Hair follicle dermal papilla cell (primary cell): ENCODE measurements around a stretch of chr16.

DNA sequence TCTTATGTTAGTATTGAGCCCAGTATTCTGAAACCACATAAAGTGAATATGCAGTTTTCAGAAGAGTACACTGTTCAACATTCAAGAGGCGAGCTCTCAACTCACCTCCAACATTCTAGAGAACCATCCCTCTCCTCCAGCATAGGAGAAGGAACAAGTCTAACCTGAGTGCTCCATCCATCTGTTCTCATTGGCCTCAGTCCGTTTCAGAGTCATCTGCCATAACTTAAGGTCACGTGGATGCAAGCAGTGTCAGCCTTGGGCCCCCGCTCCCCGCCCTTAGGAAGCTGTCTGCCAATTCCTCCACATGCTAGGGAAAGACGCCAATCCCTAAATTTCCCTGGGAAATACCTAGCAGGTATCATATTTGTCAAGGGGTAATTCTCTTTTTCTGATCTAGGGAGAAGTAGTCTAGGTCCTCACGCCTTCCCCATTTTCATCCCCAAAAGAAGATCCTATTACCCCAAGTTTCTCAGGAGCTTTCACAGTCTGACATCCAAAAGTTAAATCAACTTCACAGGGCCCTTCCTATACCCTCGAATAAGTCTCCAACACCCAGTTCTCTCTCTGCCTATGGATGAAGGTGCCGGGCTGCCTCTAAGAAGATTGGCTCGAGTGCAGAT, 21.5 kb downstream of the MARVELD3 start:
- CAGE, long polyA plus RNA: no peak

DNA sequence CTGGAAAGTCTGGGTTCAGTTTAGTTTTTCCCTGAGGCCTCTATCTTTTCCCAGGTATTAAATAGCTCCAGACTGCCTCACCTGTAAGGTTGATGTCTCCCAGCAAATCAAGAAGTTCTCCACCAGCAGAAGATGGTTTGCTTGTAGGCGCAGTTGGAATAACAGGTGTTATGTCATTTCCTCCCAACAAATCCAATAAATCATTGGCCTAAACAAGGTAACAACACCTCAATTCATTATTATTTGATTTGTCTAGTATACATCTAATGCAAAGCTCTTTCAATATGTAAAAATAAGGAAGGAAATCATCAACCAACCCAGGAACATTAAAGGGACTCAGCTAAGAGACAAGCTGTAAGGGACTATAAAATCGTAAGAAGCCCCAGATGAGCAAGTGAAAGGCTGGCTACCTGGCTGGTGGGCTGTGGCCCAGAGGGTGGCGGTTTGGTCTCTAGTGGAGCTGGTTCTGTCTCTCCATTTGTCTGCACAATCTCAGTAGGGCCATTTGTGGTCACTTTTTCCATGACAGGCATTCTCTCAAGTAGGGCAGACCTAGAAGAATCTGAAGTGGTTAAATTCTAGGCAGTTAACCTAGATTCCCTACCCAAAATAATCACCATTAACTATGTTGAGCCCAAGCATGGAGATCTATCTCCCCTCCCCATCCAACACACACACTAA, 20.7 kb upstream of the PHLPP2 start:
- CAGE, long polyA plus RNA: no peak

DNA sequence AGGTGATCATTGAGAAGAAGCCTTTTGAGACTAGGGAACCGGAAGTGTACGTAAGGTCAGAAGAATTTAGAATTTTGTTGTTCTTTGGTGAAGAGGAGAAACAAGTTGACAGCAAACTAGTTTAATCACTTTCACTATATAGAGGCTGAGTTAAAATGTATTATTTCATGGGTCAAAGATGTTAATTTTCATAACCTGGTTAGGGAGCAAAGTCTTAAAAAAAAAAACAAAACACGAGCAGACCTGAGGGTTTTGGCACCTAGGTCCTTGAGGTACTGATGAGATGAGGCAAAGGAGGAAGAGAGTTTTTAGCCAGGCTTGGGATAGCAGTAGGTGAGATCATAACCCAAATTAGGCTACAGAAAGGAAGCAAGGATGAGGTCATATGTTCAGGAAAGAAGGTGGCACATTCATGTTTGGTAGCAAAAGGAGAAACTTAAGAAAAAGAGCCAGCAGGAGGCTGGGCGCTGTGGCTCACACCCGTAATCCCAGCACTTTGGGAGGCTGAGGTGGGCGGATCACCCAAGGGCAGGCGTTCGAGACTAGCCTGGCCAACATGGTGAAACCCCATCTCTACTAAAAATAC, 2.8 kb downstream of the ATXN1L start:
- CAGE, long polyA plus RNA: no peak

- CAGE, long polyA plus RNA: no peak
Measured at GRCh38 chr16:71851965-71852648, 6.3 kb downstream of the ATXN1L start.

DNA sequence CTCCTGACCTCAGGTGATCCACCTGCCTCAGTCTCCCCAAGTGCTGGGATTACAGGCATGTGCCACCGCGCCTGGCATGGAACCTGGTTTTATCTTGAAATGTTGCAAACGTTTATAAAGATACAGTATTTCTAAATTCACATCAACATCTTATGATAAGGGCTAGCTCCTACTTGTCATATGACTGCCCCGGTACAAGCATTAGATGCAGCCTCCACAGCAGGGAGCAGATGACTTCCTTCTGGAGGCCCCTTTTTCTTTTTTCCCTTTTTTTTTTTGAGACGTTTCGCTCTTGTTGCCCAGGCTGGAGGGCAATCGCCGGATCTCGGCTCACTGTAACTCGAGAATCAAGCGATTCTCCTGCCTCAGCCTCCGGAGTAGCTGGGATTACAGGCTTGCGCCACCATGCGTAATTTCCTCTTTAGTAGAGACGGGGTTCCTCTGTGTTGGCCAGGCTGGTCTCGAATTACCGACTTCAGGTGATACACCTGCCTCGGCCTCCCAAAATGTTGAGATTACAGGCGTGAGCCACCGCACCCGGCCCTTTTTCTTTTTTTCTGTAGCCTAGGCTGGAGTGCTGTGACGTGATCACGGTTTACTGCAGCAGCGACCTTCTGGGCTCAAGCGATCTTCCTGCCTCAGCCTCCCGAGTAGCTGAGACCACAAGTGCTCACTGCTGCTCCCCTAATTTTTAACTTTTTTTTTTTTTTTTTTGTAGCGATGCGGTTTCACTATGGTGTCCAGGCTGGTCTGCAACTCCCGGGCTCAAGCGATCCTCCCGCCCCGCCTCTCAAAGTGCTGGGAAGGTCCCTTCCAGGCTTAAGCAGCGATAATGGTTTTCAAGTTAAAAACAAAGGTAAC, 1.1 kb upstream of the IST1 start:
- CAGE, long polyA plus RNA: no peak

DNA sequence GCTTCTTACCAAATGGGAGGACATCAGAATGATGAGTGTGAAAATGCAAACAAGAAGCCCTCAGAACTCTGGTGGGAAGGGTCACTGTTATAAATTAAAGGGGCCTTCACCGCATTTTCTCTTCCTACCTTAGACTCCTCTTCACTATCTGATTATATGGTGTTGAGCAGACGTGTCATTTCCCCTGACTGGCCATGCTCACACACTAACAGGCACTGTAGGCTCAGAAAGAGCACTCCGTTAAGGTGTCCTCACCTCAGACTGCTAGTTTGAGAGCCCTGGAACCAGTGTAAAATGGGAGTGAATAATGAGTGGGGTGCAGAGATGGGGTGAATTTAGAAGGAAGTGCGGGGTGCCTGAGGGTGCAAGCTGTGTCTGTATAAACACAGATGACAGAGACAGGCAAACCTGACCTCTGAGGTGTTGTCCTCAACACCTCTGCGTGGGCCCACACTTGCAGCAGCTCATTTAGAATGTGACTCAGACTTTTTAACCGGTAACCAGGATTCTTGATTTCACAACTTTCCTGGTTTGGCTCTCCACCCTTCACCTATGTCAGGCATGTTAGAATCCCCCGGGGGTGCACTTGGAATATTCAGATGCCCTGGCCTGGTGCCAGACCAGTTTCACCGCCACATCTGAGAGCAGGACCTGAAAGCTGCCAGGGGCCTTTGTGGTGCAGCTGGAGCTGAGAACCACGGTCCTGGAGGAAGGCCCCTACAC, 4.6 kb downstream of the DHODH start:
- CAGE, long polyA plus RNA: no peak

- CAGE, long polyA plus RNA: no peak
Measured at GRCh38 chr16:72072729-72073470, 9.9 kb downstream of the HPR start.

DNA sequence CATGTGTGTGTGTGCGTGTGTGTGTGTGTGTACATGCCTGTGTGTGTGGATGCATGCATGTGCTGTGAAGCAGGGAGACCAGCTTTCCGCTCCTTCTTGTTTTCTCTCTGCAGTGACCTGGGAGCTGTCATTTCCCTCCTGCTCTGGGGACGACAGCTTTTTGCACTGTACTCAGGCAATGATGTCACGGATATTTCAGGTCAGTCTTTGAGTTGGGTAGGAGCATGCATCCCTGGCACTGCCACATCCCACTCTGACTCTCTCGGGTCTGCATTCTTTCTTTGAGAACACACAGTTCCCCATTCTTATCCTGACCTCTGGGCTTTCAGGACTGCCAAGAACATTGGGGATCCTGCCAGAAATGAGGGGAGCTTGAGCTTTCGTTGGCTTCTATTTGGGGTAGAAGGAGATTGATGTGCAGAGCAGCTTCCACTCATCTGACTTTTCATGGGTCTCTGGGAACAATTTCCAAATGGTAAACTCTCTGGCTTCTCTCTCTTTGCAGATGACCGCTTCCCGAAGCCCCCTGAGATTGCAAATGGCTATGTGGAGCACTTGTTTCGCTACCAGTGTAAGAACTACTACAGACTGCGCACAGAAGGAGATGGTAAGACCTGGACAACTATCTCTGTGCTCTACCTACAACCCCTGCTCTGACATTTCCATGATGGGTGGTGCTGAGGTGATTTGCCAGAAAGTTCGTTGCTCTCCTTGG, 10.9 kb downstream of the HPR start:
- CAGE, long polyA plus RNA: no peak

DNA sequence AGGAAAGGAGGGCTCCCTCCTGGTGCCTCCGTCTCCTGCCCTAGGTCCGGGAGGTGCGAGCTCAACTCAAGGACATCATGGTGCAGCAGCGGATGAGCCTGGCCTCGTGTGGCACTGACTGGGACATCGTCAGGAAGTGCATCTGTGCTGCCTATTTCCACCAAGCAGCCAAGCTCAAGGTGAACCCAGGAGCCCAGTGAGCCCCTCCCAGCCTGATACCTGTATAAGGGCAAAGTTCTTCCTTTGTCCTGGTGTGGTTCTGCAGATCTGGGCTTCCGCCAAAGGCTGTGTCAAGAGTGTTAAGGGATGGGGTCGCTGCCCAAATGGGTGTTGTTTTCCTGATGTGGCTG, 14.8 kb downstream of the DHX38 start:
- CAGE, long polyA plus RNA: no peak

DNA sequence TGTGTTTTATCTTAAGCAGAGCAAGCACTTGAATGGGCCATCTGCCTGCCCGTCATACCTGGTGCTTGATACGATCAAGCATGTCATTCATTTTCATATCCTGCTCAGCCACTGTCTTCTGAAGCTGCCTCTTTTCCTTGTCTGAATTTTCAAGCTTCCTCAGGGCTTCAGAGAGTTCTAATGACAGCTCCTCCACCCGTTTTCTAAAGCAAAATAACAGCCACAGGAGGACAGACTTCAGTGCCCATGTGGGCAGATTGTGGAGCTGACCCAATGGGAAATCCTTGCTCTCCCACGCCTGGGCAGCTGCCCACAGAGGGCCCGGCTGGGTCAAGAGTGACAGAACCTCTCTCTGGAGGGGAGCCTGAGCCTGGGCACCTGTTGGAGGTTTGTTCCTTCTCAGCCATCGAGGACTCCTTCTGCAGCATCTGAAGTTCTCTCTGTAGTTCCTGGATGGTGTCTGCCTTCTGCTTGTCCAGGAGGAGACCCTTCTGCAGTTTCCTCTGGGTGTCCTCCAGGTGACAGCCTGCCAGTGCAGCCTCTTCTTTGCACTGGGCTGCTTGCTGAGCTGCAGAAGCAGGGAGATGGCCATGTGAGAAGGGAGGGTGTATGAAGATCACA, 36.6 kb downstream of the DHX38 start:
- CAGE, long polyA plus RNA: no peak

GRCh38 chr16:72428581-72429472, 256.9 kb upstream of the PMFBP1 start:
- CAGE, long polyA plus RNA: no peak

- CAGE, long polyA plus RNA: no peak
Measured at GRCh38 chr16:72785653-72786249, 262.2 kb downstream of the ZFHX3 start.

DNA sequence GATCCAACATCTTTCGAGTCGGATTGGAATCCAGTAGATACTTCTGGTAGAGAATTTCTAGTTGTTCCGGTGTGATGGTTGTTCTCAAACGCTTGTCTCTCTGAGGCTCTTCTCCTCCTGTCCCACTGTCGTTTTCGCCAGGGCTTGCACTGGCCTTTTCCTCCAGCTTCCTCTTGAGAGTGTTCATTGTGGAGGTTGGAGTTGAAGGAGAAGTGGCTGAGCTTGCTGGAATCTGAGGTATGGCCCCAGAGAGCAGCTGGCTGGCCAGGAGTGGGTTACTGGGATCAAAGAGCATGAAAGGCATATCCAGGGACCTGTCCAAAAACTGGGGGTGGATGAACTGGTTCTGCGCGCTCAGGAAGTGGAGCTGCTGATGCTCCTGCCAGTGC, 253.3 kb downstream of the ZFHX3 start:
- CAGE, long polyA plus RNA: no peak

- CAGE, long polyA plus RNA: no peak
Measured at GRCh38 chr16:72796209-72796684, 251.7 kb downstream of the ZFHX3 start.

- CAGE, long polyA plus RNA: no peak
Measured at GRCh38 chr16:72858551-72859547, 189.1 kb downstream of the ZFHX3 start.

DNA sequence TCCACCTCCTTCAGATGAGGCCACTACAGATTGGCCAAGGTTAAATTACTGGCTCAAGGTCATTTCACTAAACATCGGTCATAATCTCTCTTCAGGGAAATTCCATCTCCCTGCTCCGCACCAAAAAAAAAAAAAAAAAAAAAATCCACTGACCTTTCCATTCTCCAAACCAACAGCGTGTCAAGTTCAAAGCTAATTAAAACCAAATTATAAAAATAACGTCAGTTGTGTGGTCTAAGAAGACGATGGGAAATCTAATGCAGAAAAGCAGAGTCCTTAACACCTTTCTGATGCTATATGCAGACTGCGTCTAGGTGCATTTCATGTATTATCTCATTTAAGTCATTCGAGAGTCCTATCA, 115.4 kb downstream of the ZFHX3 start:
- CAGE, long polyA plus RNA: no peak

DNA sequence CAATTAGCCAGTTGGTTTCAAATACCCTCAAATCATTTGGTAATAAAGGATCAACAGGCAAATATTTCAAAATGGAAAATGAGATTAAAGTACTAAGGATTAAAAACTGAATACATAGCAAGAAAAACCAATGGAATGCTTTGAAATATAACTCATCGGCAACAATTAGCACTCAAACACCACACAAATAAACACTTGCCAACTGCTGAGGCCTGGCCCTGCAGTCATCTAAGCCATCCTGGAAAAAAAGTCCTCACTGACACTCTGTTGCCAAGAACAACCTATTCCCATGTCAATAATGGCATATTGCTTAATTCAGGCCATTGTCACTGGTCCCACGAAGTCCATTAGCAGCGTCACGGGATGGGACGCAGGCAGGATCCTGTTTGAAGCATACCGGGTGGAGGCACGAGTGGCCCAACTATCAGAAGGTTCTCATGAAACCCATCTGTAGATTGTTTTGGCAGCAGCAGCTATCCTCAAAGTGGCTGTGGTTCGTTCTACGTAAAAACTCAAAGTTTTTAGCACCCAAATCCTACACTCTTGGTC, 91.8 kb downstream of the ZFHX3 start:
- CAGE, long polyA plus RNA: no peak

DNA sequence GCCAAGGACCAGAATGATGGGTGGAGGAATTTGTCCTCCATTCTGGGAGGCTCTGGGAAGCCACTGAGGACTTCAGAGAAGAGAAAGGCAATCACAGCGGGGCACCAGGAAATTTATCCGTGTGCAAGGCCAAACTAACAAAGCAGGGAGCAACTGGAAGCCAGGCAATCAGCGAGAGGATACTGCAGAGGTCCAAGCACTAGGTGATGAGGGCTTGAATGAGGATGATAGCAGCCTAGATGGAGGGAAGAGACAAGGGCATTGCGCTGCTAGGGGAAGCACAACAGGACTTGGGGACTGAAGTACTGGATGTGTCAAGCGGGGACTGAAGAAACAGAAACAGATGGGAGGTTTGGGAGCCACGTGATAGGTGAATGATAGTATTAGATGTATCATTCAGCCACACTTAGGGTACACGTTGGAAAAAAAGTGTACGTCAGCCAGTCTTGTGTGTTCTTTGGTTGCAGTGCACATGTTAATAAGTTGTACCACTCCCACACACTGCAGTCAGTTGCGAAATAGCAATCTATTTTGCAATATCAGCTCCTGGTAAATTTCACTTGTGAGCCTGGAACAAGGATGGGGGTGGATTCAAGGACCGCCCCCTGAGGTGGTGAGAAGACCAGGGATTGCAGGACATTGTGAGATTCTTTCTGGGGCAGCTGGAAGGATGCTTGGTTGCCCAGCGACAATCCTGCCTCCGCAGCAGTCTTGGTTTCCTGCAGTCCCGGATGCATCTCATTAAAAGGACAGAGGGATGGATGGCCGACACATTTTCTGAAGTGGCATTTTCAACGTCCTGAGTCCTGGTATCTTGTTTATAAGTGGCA, 78.4 kb upstream of the ZFHX3 start:
- CAGE, long polyA plus RNA: no peak

DNA sequence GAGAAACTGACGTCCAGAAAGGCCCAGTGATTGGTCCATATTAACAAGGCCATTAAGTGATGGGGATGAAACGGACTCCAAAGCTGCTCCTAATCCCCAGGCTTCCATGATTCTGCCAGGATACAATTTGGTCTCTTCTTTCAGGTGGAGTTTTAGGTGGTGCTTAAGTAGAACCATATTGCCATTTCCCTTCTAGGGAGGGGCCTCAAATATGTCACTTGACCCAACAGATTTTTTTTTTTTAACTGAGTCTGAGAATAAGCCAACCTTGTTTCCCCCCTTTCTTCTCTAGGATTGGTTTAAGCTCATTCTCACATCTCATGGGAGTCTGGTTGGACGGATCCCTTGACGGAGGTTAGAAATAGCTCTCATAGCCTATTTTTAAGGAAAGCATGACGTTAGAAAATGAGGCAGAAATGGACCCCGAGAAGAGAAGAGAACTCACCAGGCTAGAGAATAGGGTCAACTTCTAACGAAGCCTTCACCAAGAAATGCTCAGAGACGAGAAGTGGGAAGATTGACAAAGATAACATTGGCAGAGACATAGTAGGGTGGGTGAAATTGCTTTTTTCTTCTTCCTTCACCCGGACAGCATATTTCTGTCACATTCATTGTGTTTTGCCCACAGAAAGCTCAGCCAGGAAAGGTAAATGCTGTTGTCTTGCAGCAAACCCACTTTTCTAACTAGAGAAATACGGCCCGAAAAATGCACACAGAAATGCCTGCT, 95.1 kb upstream of the ZFHX3 start:
- CAGE, long polyA plus RNA: no peak

- CAGE, long polyA plus RNA: no peak
Measured at GRCh38 chr16:73424752-73425166, 376.8 kb upstream of the ZFHX3 start.